Neural cell (in vitro differentiated cells): ENCODE measurements around the gene SPAST.

- RAMPAGE, long total RNA: no peak
These were observed 49.1 kb downstream of the XDH start for GRCh38 chr2:31365548-31365747.

DNA sequence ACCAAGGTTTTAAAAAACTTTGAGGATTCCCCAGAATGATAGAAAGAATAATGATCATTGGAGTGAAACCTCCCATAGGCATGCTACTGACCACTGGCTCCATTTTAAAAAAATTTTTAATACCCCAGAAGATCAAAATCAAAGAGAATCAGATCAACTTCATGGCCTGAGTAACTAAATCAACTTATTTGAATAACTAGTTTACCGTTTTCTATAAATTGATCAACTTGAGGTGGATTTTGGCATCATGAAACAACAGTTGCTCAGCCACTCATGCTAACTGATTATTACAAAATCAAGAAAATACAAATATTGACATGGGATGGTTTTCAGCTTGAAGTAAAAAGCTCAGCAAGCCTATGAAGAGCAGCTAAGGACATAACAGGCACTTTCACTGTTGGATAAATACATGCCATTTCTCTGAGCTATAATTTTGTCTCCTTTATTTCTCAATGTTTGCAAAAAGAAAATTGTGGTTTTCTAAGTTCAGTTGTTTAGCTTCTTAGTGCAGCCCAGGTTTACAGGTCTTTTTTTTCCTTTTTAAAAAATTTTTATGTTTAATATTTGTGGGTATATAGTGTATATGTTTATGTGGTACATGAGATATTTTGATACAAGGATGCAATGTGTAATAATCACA, 18.9 kb downstream of the SRD5A2 start:
- RAMPAGE, long total RNA: no peak

GRCh38 chr2:31675726-31676145, 95.0 kb upstream of the SRD5A2 start:
- RAMPAGE, long total RNA: no peak

- RAMPAGE, long total RNA: no peak
These were observed 127.7 kb upstream of the SRD5A2 start for GRCh38 chr2:31708403-31708806.

DNA sequence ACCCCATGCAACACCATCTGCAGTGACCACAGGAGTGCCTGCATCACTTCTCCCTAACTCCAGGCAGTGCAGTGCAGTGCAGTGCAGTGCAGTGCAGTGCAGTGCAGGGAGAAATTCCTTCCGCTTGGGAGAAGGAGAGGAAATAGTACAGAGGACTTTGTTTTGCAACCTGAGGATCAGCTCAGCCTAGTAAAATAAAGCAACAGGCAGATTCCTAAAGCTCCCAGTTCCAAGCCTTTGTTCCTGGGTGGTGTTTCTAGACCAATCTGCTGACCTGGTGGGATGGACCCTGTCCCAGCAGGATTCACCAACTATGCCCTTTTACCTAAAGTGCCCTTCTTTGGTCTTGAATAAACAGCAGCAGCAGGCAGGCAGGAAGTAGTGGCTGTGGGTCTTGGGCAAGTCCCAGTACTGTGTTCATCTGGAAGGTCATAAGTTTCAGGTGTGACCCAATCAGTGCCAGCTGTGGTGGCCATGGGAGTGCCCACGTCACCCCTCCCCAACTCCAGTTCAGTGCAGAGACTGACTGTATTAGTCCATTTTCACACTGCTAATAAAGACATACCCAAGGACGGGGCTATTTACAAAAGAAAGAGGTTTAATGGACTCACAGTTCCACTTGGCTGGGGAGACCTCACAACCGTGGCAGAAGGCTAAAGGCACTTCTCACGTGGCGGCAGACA, 148.2 kb upstream of the SRD5A2 start:
- RAMPAGE, long total RNA: no peak

GRCh38 chr2:32063213-32064365, at the start of gene SPAST:
Gene SPAST, plus strand, starts transcription at chr2:32063556.
- RAMPAGE, long total RNA: no peak

DNA sequence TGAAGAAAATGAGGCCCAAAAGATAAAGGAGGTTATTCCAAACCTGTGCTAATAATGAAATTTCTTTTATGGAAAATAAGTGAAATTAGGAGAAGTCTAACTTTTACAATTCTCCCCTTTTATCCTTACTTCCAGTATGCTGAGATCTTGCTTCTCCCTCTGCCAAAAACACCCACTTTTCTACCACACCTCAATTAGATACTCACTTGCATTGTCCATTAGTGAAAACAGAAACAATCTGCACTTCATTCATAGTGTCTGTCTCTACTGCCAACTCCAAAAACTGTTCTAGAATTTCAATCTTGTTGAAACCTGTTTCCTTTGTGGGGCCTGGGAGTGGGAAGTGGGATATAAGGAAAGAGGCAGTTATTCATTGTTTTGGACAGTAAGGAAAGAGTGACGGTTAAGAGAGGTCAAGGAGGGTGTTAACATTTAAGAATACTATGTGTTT, 2.2 kb downstream of the SPAST start:
- RAMPAGE, long total RNA: no peak

DNA sequence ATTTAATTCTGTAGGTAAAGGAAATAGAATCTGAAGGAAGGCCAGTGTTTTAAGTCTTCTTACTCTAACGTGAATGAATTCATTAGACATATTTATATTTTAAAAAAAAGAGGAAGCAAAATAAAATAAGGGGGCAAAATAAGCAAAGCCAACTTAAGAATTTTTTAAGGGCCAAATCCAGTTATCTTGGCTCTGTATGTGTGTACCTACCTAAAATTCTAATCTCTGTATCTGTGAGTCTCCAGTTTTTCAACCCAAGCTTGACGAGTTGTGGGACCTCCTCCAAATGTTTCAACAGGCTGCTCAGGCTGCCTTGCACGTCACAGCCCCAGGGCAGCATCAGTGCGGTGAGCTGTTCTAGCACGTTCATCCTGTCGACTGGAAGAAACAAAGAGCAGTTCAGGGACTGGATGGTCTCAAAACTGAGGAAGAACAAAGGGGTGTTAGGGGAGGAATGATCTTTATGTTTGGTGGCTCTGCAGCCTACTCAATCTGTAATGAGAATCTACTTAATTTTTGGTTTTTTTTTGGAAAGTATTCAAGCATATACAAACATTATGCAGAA, 29.4 kb downstream of the NLRC4 start:
- RAMPAGE, long total RNA: no peak

DNA sequence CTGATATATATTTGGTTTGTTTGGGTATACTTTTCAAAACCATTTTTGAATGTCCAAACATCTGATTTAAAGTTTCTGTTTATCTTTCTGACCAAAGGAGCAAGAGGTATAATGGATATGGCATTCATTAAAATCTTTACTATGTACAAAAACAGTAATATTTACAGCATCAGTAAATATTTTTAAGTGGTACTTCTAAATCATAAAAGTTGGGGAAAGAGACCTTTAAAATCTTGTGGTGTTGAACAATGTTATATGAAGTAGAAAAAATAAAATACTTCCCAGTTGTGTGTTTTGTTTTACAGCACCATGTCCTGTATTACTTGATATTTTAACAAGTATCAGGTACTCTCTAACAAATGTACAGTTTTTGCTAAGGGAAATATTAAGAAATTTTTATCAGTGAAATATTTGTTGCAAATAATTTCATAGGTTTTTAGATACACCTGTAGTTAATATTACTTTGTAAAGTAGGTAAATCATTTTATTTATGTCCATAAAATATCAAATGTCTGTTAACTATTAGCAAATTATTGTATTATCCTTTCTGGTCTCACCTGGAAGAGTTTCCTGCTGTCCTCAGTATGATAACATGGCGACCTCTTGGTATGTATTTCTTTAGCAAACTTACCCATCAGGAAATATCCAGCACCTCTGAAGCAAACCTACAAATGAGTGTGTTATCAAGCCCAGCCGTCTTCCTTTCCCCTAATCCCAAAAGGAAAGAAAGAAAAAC, 28.7 kb downstream of the YIPF4 start:
- RAMPAGE, long total RNA: no peak

GRCh38 chr2:32720022-32720242, 92.1 kb downstream of the TTC27 start:
- RAMPAGE, long total RNA: no peak

- RAMPAGE, long total RNA: no peak
These were observed 264.4 kb upstream of the RASGRP3 start for GRCh38 chr2:33212015-33212496.

DNA sequence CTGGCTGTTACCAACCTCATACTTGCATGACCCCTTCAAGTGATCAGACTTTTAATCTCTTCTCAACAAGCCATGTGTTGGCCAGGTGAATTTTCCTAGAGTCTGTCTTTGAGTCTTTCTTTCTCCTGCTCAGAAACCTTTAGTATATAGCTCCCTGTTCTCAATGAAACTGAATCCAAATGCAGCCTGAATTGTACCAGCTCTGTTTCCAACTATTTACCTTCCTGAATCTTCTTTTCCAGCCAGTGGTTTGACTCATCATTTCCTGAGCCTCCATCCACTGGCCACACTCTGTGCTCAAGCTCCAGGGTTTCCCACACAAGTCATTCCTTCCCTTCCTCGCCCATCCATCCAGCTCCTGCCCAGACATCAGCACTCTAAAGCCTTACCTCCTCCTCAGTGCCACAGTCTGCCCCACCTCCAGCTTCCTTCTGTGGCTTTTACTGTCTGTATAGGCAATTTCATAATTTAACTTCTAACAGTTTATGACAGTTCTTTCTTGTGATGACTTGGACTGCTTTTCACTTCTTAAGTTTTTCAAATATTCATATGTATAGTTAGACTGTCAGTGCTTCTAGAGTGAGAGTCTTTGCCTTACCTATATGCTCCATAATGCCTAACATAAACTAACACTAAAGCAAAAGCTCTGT, 233.6 kb upstream of the RASGRP3 start:
- RAMPAGE, long total RNA: no peak

DNA sequence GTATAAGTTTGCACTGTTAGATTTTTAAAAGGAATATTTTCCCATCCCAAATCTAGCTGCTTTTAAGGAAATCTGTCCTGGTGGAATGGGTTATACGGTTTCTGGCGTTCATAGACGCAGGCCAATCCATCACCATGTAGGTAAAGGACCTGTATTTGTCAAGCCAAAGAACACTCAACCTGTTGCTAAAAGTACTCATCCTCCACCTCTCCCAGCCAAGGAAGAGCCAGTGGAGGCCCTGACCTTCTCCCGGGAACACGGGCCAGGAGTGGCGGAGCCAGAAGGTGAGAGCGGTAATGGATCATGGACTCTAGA, 219.3 kb upstream of the RASGRP3 start:
- RAMPAGE, long total RNA: no peak

DNA sequence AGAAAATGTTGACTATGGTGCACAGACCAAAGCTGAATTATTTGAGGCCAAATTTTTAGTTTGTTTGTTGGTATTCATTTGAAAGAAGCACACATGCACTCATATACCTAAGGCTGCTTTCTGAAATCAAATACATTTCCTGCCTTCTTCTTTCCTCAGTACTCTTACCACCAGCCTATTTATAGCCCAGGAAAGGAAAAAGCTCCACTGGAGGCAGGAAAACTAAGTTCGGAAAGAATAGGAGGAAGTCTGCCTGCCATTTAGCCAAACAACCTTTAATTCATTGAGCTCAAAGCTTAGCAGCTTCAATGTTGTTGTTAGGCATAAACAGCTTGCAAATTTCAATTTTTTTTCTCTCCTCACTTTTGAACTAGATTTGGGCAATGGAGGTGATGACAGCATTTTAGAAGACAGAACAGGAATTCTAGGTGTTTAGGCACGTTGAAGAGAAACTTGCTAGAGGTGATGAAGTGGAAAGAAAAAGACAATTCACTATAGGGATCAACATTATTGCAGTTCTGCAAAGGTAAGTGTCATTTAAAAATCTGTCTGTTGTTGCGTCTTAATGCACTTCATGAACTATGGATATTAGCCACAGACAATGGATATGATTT, 40.3 kb upstream of the RASGRP3 start:
- RAMPAGE, long total RNA: no peak

- RAMPAGE, long total RNA: no peak
These were observed 37.1 kb upstream of the RASGRP3 start for GRCh38 chr2:33439085-33440037.

GRCh38 chr2:33478142-33478606, 1.7 kb downstream of the RASGRP3 start:
- RAMPAGE, long total RNA: no peak

GRCh38 chr2:36084685-36085214, 270.8 kb upstream of the CRIM1 start:
- RAMPAGE, long total RNA: no peak

GRCh38 chr2:36097313-36097832, 258.2 kb upstream of the CRIM1 start:
- RAMPAGE, long total RNA: no peak

- RAMPAGE, long total RNA: no peak
These were observed 2.3 kb downstream of the CRIM1 start for GRCh38 chr2:36357890-36358294.

DNA sequence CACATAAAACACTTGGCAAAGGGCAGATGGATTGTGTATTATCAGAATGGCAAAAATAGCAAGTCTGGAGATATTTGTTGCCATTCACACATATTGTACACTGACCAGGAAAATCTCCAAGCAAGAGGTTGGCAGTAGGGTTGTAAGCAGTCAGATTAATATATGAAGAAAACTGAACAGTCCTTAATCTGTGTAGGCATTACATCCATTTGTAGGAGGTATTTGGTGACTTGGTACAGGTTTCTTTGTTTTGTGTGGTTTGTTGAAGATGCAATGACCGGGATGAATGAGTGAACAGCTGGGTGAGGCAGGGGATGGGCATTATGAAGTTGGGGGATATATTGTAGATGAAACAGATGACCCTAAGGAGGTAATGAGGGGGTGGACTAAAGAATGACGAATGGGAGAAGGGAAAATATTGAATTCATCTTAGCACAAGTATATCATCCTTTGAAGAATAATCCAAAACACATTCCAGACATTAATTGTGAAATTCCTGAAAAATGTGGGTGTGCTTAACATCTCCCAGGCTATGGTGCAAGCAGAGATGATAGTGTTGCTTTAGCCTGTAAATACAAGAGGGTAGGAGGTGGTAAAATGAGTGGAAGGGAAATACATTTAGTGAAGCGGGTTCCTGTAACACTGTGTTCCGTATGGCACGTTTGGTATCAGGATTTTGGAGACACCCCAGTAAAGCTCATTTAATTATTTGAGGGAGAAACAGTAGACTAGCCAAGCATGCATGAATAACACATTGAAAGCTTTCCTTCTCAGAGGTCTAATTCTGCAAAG, 5.8 kb downstream of the CRIM1 start:
- RAMPAGE, long total RNA: no peak